ENCODE measurements around the gene PCBD1.

DNA sequence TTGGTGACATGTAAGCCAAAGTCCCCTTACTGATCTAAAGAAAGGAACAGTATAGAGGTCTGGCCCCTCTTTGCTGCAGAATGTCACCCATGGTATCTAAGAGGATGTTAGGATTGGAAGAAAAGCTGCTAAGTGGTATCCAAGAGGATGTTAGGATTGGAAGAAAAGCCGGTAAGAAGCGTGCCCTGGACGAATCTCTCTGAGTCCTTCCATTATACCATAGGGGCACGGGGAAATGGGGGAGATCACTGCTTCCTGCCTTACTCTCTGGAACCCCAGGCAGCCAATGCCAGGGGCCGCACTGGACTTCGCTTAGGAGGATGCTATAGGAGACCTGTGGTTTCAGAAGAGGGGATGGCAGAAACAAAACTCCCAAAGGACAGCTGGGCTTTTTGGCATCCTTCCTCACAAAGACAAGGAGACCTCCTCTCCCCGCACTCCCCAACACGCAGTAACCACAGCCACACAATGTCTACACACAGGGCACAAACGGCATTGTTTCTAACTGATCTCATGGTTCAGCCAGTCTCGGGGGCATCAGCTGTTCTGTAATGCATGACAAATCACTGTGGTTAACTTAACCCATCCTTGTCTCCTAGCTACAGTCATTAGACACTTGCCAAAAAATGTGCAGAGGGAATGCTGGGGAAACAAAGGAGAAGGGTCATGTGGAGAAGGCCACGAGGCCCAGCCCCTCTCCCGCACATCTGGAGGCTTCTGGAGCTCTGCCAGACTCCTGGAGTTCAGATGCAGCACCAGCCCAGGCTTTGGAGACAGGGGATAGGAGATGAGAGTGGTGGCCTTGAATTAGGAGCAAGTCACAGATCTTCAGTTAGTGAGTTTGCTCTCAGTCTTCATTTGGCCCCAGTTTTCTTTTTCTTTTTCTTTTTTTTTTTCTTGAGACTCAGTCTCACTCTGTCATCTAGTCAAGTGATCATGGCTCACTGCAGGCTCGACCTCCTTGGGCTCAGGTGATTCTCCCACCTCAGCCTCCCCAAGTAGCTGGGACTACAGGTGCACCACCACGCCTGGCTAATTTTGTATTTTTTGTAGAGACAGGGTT, 7.6 kb upstream of the ADAMTS14 start:
- PRO-cap, 2 experiments = no peak in any of the 2 experiments

DNA sequence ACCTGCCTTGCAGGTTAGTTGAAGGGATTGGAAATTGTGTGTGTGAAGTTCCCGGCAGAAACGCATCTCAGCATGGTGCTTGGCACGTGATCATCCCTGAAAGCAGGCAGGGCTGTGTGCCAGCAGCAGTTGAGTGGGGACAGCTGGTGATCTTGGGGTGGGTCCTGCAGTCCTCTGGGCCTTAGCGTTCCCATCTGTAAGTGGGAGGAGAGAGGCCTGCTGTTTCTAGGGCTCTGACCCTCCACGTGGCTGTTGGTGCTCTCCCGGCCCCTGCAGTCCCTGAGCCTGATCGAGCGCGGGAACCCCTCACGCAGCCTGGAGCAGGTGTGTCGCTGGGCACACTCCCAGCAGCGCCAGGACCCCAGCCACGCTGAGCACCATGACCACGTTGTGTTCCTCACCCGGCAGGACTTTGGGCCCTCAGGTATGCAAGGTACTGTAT, 55.3 kb downstream of the TBATA start:
- PRO-cap, 2 experiments = no peak in any of the 2 experiments

GRCh38 chr10:70742376-70743039, 42.7 kb downstream of the TBATA start:
- PRO-cap, 2 experiments = no peak in any of the 2 experiments

DNA sequence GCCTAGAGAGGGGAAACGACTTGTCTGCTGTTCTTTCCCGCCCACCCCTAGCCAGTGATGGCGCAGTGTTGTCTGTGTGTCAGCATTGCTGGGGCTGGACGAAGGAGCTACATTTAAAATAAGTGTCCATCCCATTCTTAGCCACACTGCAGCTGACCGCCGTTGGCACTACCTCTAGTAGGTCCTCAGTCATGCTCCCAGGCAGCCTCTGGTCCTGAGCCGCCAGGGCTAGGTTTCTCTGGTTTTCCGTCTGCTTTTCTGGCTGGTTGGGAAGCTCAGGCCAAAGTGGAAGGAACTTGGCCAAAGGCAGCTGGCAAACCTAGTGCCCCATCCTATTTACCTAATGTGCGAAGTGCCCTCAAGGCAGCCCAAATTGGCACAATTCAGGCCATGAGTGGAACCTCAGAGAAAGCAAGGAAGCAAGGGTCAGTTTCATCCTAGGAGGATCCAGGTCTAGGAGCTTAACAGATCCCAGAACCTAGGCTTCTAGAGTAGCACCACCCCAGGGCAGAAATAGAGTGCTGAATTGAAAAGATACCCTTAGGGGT, 1.8 kb downstream of the PCBD1 start:
- PRO-cap, 2 experiments = no peak in any of the 2 experiments

DNA sequence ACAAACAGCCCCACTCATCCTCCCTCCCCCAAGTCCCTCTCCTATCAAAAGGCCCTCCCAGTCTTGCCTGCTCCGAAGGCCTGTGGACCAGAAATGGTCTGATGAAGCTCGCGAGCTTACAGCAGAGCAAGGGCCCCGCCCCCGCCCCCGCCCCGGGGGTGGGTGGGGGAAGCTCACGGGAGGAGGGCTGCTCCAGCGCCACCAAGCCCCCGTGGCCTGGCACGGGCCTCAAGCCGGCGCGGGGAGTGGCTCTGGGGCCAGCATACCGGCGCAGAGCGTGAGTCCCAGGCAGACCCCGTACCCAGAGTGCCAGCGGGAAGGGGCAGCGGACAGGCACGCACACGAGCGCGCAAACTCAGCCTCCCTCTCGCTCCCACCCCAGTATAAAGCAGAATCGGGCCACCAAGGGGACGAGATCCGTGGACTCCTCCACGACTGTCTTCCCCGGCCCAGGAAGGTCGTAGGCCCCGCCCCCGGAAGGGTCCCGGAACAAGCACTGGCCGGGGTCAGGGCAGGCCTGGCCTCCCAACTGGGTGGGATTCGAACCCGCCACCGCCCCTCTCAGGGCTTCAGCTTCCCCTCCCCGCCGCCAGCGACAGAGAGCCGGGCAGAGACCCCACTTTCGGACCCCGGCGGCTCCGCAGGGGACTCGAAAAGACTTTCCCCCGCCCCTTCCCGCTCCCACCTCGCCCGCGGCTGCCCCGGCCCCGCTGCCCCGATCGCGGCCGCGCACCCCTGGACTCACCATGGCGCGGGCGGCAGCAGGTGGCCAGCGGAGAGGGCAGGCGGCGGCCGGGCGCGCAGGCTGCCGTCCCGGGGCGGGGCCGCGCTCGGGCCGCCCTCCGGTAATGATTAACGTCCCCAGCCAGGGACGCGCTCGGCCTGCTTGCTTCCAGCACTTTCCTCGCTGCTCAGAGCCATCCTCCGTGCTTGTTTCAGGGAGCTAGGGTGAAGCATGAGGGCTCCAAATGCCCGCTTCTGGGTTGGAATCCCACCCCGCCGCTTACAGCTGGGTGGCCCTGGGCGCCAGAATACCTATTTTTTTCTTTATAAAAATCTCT, at the start of gene PCBD1:
Gene PCBD1, minus strand, starts transcription at position 780 of the 1,061 bp plus-strand sequence.
- PRO-cap, 2 experiments = peak in 2 of 2 experiments; most common plus-strand start position 212 of the sequence (in 1); most common minus-strand start position 453 of the sequence (in 2)

- PRO-cap, 2 experiments = no peak in any of the 2 experiments
Observed at GRCh38 chr10:71213772-71214811, 1.7 kb downstream of the UNC5B start.

DNA sequence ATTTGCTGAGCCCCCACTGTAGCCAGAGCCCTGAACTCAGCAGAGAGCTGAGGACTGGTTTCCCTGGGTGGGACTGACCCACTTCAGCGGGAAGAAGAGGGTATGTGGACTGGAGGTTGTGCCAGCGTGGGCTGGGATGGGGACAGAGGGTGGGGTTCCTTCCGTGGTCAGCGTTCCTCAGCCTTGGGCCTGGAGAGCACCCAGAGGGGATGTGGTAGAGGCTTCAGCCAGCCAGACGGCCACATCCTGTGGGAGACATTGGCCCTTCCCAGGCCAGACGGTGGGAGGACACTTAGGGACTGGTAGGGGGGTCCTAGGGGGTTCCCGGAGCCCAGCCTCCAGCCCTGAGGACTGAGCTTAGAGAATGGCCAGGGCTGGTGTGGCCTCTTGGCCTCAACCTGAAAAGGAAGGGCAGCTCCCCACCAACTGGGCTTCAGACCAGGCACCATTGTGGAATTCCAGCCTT, 23.0 kb downstream of the UNC5B start:
- PRO-cap, 2 experiments = no peak in any of the 2 experiments

DNA sequence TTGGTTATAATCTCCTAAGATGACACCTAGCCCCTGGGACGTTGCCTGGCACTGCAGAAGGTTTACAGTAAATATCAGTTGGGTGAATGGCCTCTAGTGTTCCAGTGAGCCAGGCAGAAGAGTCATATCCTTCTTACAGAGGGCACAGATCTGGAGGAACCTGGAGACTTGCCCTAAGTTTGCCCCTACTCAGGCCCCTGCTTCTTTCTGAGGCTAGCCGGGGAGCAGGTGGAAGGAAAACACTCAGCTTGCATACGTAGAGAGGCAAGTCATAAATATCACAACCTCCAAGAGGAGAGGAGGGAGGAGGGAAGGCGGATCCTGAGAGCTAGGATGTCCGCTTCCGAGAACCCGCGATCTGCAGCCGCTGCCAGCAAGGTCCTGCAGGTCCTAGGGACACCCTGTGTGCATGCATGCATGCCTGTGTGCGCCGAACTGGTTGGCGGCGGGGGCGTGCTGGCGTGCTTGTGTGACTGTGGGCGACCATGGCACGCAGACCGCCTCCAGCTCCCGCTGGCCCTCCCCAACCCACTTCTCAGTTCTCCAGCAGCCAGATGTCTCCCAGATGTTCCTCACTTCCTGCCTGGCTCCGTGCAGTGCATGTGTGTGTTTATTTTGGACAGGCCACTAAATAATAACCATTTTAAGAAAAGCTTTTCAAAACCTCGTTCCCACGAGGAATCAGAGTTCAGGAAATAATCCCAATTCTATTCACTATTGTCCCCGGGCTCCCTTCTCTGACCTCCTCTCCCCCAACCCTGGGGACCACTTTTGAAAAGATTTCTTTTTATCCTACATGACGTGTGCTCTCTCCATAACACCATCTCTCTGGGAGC, 32.2 kb downstream of the UNC5B start:
- PRO-cap, 2 experiments = no peak in any of the 2 experiments

DNA sequence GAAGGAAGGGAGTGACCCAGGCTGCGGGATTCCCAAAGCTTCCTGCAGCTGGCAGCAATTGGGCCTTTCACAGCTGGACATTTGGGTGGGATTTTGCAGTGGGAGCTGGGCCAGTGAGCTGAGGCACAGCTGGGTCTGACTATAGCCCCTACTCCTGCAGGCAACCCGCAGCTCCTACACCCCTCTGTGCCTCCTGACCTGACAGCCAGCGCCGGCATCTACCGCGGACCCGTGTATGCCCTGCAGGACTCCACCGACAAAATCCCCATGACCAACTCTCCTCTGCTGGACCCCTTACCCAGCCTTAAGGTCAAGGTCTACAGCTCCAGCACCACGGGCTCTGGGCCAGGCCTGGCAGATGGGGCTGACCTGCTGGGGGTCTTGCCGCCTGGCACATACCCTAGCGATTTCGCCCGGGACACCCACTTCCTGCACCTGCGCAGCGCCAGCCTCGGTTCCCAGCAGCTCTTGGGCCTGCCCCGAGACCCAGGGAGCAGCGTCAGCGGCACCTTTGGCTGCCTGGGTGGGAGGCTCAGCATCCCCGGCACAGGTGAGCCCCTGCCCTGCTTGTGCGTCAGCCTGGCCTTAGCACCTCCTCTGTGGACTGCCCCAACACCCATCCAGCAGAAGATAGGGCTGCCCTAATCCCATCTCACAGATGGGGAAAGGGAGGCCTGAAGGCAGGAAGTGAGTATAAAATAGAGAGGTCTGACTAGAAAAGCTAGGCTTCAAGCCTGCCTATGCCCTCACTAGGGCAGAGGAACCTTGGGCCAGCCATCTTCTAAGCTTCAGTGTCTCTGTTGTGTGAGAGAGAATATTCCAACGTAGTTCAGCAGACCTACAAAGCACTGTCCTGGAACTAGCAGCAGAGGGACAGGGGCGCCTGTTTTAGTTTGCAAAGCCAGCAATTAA, 27.5 kb upstream of the SLC29A3 start:
- PRO-cap, 2 experiments = no peak in any of the 2 experiments

DNA sequence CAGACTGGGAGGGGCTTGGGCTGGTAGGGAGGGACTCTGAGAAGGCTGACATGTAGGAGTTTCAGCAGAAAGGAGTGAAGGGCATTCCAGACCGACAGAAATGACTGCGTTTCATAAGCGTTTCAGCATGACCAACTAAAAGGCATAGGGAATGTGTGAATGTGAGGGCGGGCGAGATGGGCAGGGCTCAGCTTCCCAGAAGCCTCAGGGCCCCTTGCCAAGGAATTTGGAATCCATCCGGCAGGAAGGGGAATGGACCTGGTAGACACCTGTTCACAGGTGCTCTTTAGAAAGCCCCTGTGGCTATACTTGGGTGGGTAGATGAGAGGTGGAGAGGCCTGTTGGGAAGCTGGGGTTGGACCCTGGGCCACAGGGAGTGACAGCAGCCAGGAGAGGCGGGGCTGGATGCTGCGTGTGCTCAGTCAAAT, 24.9 kb upstream of the SLC29A3 start:
- PRO-cap, 2 experiments = no peak in any of the 2 experiments

GRCh38 chr10:71313781-71314199, 5.3 kb upstream of the SLC29A3 start:
- PRO-cap, 2 experiments = no peak in any of the 2 experiments

DNA sequence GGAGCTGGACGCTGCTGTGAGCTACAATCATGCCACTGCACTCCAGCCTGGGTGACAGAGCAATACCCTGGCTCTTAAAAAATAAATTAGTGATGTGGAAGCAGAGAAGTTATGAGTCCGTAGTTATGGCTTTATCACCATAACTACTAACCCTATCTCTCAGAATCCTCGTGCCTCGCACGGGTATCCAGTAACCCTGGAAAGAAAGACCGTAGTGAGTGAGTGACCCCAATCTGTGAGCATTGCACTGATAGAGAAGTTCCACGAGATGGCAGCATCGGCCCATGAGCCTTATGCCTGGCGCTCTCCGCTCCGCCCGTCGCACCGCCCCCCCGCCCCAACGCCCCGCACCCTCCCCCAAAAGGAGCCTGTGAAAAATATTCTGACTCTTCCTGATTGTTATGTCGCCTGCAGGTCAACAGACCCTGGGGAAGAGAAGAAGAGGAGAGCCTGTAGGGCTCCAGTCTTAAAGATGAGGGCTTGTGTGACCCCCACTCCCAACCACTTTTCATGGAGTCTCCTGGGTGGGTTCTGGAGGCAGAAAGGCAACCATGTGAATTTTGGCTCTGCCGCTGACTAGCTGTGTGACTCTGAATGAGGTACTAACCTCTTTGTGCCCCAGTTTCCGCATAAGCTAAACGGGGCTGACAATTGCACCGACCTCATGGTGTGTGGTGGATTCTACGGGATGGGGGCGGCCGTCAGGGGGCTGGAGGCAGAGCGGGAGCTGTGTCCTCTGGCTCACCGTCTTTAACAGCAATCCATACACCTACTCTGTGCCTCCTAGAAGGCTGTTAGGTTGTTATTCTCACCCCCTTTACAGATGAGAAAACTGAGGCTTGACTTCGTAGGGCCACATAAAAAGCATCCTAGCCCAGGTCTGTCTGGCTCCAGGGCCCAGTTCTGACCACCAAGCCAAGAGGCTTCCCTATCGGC, 4.6 kb upstream of the SLC29A3 start:
- PRO-cap, 2 experiments = no peak in any of the 2 experiments

DNA sequence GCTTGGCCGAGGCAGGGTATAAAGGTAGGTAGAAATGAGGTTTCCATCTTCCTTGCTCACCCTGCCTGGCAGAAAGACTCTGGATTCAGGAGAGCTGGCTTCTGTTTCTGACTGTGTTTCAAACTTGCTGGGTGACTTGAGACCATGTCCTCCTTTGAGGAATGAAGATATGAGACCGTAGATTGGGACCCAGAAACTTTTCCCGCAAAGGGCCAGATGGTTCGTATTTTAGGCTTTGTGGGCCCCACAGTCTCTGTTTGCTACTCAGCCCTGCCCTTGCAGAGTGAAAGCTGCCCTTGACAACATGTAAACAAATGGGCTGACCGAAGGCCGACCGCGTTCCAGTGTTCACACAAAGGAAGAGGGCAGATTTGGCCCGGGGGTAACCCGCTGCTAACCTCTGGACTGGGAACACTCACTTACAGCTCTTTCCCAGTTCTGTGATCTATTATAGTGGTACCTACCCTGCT, 15.0 kb downstream of the SLC29A3 start:
- PRO-cap, 2 experiments = no peak in any of the 2 experiments

- PRO-cap, 2 experiments = no peak in any of the 2 experiments
Observed at GRCh38 chr10:71343134-71343912, 24.3 kb downstream of the SLC29A3 start.

DNA sequence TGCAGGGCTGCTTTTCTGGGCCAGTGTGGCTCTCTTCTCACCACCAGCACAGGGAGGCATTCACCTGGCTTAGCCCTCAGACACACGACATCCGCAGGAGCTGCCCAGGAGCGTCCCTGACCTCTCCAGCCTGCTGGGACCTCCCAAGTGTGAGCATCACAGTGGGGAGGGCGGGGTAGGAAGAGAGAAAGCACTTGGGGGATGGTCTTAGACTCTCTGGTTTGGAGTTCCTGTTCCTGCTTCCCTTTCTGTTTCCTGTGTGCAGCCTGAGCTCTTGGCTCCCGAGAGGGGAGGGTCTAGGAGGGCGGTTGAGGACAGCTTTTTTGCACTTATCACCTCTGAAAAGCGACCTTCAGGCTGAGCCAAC, 78.4 kb downstream of the CDH23 start:
- PRO-cap, 2 experiments = no peak in any of the 2 experiments

DNA sequence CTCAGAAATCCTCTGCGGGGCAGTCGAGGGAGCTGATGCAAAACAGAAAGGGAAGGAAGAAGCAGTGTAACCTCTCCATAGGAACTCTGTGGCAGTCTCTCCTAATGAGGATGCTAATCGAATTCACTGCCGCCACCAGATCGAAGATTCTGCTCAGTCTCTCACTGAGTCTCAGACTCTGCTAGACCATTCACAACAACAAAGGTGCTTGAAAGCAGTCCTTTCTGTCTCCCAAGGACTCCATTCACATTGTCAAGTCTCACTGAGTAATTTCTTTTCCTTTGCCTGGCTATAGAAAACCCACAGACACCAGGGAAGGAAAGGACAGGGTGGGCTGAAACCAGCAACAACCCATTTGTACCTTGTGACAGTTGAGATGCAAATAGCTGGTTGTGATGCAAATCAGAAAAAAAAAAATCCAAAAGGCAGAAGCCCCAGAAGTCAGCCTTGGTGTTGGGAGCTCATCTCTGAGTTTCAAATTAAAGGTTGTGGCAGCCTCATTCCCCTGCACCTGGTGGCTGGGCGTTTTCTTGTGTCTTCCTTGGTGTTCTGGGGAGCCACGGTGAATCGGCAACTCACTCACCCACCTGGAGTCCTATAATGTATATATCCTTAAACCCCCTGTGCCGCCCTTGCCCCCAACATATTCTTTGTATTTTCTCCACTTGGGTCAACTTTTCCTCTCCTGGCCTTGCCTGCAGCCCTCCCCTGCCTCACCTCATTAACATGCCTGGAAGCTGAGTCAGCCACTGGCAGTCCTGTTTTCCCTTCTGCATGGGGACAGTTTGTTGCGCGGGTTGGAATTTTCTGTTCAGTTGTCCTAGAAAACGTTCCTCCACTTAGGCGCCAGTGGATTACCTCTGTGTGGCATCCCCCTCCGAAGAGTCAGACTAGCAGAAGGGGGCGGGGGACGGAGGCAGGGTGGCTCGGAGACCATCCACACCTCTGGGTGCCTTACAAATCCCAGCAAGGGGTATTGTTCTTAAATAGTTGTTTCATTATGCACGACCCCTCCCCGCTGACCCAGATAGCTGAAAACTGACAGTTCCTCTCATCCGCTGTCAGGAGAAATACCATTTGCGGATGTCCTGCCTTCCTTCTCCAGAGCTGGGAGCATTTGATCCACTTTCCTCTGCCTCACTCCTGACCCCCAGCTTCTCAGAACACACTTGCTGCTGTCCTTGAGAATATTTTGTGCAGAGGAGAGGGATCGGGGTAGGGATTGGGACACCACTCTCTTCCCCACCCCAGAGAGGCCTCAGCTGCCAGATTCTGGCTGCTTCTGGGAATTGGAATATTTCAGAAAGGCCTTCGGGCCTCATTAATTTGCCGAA, 97.5 kb downstream of the C10orf105 start:
- PRO-cap, 2 experiments = no peak in any of the 2 experiments

- PRO-cap, 2 experiments = no peak in any of the 2 experiments
Observed at GRCh38 chr10:71635301-71635992, 84.1 kb downstream of the C10orf105 start.

DNA sequence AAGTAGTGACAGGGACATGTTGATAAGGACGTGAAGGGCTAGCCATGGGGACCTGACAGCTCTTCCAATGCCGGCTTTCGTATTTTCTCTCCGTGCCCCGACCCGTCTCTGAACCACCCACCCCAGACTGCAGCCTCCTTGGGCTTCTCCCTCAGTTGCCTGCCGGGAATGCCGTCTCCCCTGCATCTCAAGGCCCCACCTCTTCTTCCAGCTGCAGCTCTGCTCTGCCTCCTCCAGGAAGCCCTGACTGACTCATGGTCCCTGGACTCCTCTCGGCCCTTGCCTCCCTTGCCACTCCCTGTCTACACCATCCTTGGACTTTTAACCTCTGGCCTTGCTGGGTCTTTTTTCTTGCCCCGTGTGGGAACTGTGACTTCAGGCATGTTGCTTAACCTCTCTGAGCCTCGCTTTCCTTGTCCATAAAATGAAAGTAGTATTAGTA, 56.3 kb downstream of the C10orf105 start:
- PRO-cap, 2 experiments = no peak in any of the 2 experiments

GRCh38 chr10:71727191-71727713, 7.7 kb upstream of the C10orf105 start:
- PRO-cap, 2 experiments = peak in 1 of 2 experiments; most common plus-strand start chr10:71727374 (in 1)

GRCh38 chr10:71737109-71737573, 17.6 kb upstream of the C10orf105 start:
- PRO-cap, 2 experiments = no peak in any of the 2 experiments